Non-pigmented ciliary epithelial cell (primary cell): ENCODE results near the genes SPTBN5, HAUS2 and ELL3.

DNA sequence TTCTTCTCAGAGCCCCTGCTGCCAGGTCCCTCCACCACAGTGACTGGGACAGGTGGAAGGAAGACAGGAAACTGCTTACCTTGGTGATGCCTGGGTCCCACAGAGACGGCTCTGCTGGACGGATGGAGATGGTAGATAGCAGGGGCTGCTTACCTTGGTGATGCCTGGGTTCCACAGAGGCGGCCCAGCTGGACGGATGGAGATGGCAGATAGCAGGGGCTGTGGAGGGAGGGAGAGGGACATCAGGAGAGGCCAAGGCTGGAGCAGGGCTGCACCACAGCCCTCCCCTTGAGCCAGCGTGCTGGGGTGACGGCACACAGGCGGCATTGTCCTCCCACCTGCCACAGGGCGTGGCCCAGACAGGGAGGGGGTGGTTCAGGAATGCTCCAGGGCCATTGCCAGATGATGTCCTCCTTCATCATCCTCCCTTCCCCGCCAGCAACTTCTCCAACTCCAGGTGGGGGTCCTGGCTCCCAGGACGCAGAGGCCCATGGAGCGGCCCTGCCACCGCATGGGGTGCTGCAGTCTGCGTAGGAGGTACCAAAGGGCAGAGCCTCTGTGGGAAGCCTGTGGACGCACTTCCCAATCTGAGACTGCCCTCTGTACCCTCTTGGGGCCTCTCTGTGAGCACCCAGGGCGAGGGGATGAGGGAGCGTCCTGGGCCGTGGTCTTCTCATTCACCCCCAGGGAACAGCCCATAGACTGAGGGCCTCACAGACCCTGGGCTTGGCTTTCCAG is at the start of gene SPTBN5:
Gene SPTBN5, minus strand, starts transcription at position 308 of the 738 bp plus-strand sequence.
- RRBS, result no CpG with 5 or more reads among the region's 17 CpGs

DNA sequence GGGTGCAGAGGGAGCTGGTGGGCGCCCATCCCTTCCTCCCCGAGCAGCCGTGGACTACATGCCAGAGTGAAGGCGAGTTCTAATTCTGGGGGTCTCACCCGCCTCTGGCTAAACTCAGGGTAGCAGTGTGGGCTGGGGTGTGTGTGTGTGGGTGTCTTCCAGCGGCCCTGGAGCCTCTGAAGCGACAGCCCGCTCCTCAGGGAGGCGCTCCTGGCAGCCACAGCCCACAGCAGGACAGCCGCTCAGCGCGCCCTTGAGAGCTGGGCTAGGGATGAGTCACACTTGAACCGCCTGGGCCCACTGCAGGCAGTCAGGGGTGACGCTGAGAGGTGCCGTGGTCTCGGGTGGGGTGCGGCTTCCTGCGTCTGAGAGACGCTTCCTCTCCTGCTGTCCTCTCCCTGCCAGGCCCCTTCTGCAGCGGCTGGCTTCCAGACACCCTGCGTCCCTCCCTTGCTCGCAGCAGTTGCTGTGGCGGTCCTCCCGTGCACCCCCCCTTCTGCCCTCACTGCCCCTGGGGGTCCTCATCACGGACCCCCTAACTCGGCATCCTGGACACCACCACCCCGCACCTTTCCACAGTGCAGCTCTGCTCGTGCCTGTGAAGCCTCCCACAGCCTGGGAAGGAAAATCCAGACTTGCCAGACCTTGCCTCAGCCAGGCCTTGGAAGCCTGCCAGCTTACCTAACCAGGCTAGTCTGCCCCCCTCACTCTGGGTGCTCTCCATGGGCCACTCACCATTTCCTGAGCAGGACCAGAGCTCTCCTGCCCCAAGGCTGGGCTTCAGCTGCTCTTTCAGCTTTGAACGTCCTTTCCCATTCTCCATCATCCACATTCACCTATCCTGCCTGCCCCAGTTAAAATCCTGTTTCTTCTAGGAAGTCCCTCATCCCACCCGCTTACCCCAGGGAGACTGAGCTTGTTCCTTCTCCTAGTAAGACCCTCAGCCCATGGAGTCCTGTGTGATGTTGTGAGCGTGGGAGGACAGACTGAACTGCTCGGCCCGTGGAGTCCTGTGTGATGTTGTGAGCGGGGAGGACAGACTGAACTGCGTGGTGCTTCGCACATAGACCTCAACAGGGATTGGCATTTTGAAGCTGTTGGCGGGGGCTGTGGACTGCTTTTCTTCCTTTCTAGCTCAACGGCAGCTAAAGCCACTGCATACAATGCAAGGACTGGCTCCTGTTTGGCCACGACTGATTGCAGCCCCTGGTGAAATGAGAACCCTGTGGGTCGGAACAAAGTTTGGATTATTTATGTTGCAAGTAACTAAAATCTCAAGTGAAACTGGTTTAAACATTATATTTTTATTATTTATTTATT is 1.3 kb upstream of the SPTBN5 start:
- RRBS, result no CpG with 5 or more reads among the region's 40 CpGs

- RRBS, result 67% methylated on average over 5 of the region's 24 CpGs
Observed at GRCh38 chr15:41916241-41917134, 22.6 kb upstream of the SPTBN5 start.

- RRBS, result no CpG with 5 or more reads among the region's 4 CpGs
Observed at GRCh38 chr15:42012202-42012794, 8.5 kb downstream of the PLA2G4E start.

GRCh38 chr15:42046611-42047056 is 25.8 kb upstream of the PLA2G4E start:
- RRBS, result no CpG with 5 or more reads among the region's 2 CpGs

- RRBS, result no CpG with 5 or more reads among the region's 7 CpGs
Observed at GRCh38 chr15:42060532-42061222, 33.7 kb downstream of the PLA2G4D start.

DNA sequence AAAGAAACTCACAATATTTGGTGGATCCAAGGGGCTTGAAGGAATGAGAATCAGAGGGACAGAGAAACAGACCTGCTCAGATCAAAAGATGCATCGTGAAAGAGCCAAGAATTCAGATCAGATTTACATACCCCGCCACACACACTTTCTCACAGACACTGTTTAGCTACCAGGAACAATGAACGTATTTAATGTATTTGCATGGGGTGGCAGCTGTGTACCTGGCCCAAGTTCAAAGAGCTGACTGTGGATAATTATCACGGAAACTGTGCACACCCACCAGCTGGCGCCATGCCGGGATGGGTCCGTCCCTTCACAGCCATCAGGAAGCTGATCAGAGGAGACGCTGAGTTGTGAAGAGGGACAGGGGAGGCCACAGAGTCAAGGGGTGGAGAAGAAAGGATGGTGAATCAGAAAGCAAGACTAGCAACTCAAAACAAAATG is 13.0 kb upstream of the PLA2G4D start:
- RRBS, result no CpG with 5 or more reads among the region's 8 CpGs

DNA sequence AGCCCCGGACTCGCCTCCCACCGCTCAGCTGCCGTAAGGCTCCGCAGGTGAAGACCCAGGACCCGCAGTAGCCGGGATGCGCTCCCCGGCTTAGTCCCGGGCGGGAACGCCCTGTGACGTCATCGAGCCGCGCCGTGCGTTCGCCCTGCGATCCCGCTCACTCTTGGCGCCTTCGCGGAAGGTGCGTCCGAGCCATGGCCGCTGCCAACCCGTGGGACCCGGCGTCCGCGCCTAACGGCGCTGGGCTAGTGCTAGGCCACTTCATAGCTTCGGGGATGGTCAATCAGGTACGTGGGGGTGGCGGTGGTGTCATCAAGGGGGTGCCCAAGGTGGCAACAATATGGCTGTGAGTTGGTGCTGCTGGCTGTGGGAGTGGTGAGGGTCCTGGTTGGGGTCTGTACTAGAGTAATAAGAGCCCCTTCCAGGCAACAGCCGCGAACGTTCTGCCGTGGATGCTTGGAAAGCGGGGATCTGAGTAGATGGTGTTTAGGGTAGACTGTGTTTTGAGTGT is at the start of gene HAUS2:
Gene HAUS2, plus strand, starts transcription at position 160 of the 511 bp plus-strand sequence.
- RRBS, result 2% methylated on average over 7 of the region's 42 CpGs

- RRBS, result 2% methylated on average over 5 of the region's 41 CpGs
Observed at GRCh38 chr15:42581209-42581966, 6.0 kb downstream of the STARD9 start.

DNA sequence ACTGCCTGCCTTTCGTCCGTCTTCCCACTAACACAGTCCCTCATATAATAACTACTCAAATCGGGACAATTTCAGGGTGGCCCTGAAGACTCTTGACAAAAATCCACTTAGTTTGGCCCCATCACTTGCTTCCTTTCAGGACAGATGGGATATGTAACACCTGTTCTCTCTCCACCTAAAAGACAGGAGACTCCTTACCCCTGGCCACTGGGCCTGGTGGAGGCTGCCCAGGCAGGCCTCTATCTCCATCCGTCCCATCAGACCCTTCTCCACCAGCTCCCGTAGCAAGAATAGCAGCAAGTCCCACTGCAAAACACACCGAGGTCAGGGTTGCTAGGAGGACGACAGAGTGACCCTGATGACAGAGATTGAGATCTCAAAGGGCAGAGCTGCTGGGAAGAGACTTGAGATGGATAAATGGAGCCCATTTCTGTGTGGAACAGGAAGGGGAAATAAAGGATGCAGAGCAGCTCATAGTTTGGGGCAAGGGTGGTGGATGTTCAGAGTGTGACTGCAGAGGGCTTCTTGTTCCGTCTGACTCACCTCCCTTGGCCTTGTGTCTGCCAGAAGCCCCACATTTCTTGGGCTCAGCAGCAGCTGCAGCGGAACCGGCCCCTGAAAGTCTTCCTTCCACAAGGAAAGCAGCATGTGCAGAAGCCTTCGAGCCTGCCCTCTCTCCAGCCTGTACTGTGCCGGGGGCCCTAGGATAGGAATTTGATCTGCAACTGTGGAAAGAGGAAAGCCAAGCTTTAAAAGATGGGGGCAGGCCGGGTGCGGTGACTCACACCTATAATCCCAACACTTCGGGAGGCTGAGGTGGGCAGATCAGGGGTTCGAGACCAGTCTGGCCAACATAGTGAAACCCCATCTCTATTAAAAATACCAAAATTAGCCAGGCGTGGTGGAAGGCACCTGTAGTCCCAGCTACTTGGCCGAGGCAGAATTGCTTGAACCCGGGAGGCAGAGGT is 11.7 kb downstream of the CDAN1 start:
- RRBS, result 86% methylated on average over 4 of the region's 19 CpGs

GRCh38 chr15:42919616-42920118 is 911 bp downstream of the TTBK2 start:
- RRBS, result no CpG with 5 or more reads among the region's 14 CpGs

DNA sequence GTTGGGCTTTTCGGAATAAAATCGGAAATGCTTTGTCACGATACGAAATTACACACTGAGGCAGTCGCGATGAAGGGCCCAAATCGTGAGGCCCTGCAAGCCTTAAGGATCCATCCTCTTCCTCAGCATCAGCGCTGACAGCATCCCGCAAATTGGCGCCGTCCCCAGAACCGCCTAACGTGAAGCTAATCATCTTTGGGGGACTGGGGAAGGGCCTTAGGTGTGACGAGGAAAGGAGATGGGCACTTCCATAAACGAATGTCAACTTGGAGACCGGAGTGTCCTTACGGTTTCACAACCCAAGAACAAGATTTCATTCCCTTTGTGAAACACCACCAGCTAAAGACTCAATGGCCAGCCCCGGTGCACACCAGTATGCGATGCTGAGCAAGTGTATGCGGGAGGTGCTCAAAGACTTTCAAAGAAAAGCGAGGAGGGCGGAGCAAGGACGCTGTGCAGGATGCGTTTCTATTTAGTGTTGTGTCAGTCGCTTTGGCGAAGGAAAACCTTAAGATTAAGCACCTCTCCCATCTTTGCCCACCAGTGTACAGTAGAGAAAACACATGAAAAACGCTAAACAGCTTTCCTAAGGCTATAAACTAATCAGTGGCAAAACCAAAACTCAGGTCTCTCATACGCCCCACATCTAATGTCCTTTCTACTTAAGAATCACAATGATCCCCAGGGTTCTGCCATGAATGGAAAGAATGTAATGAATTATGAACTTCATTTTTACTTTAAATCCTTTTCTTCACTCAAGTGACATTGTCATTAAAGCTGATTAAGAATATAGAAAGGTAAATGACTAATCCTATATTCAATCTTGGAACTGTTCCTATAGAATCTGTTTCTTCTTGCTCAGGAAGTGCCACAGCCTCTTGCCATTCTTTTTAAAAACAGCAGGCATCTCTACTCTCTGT is 906 bp upstream of the TTBK2 start:
- RRBS, result 4% methylated on average over 3 of the region's 28 CpGs

- RRBS, result no CpG with 5 or more reads among the region's 3 CpGs
Observed at GRCh38 chr15:43315859-43316556, 14.0 kb upstream of the TGM7 start.

- RRBS, result 2% methylated on average over 17 of the region's 69 CpGs
Observed at GRCh38 chr15:43776788-43777914, at the start of gene ELL3. Gene ELL3 (minus strand): TSS chr15:43776966.

DNA sequence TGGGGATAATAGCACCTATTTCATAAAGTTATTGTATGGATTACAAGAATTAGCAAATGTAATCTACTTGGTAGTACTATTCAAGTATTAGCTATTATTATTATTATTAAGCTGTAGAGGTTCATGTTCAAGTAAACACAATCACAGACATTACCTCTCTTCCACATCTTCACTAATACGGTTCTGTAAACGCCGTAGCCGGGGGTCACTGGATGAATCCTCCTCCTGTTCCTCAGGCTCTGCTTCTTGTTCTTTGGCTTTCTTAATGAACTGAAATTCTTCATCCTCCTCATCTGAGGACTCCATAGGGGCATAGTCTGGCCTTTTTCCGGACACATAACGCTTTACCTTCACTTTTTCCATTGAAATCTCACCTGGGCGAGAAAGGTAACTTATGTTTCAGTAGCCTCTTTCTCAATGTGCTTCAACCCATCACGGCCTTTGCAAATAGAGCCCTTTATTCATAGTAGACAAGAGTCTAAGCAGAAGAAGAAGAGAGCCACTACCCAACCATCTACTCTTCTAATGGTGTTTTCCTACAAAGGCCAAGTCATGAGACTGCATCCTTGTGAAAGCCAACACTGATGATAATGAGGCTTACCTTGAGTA is 7.3 kb downstream of the MFAP1 start:
- RRBS, result no CpG with 5 or more reads among the region's 8 CpGs

- RRBS, result no CpG with 5 or more reads among the region's 11 CpGs
Observed at GRCh38 chr15:44252376-44252754, 36.2 kb upstream of the GOLM2 start.

GRCh38 chr15:44718262-44718811 is 7.0 kb downstream of the B2M start:
- RRBS, result no CpG with 5 or more reads among the region's 3 CpGs

GRCh38 chr15:44718812-44719911 is 7.8 kb downstream of the B2M start:
- RRBS, result 100% methylated on average over 2 of the region's 12 CpGs

DNA sequence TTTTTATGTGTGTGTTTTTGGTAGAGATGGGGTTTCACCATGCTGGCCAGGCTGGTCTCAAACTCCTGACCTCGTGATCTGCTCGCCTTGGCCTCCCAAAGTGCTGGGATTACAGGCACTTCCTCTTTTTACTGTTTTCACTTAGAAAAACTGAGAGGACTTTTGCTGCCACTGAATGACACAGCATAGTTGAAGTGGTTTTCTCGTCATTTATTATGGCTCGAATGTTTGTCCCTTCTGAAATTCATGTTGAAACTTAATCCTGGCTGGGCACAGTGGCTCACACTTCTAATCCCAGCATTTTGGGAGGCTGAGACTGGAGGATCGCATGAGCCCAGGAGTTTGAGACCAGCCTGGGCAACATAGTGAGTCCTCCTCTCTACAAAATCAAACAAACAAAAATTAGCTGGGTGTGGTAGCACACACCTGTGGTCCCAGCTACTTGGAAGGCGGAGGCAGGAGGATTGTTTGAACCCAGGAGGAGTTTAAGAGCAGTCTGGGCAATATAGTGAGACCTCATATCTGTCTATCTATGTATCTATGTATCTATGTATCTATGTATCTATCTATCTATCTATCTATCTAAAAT is 11.6 kb upstream of the TRIM69 start:
- RRBS, result no CpG with 5 or more reads among the region's 6 CpGs

DNA sequence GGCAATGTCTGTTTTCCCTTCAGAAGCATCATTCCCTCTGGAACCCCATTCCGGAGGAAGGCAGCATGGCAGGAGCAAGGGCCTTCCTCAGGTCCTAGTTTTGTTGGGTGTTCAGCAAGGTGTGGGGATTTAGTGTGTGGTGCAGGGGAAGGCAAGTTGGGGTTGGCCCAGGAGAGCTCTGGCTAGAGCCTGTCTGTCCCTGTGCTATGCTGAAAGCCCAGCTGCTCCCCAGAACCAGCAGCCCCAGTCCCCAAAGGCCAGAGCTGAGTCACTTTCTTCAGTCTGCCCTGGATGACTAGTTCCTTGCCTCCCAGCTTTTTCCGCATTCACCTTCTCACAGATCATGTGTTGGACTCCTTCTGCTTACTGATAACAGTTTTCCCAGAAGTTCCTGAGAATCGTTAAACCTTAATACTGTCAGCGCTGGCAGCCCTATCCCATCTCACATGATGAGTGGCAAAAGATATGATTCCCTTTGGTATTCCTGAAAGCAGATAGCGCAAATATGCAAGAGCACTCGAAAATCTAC is 84.1 kb downstream of the TRIM69 start:
- RRBS, result no CpG with 5 or more reads among the region's 6 CpGs